T-cell (primary cell): ENCODE measurements around a stretch of chr6.

GRCh38 chr6:140079049-140079865 lies 704.8 kb upstream of the CITED2 start:
- PRO-cap, 7 experiments: no peak in any of the 7 experiments

GRCh38 chr6:141212226-141212837 lies 920.4 kb upstream of the GJE1 start:
- PRO-cap, 7 experiments: no peak in any of the 7 experiments

DNA sequence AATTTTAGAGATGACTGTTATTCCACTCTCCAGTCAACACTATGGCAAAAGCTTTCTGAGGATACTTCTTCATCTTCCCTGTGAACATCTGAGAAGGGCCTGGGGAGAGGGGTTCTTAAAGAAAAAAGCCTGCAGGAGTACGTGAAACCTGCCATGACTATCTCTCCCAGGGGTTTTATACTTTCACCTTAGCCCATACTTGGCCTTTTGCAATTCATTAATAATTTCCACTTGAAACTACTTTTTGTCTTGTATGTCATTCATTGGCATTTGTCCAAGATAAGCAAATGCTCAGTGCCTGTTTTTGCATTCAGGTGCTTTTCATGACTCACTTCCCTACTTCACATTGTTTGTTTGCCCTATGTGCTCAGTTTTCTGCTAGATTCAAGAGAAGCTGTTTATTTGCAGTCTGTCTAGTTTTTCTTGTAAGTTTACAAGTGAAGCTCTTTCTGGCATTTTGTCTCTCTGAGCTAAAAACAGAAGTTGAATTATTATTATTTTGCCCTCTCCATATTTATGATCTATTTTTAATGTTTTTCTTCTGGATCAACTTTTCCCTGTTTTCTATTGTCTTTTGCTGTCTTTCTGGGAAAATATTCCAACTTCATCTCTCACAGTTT lies 580.2 kb upstream of the GJE1 start:
- PRO-cap, 7 experiments: no peak in any of the 7 experiments

DNA sequence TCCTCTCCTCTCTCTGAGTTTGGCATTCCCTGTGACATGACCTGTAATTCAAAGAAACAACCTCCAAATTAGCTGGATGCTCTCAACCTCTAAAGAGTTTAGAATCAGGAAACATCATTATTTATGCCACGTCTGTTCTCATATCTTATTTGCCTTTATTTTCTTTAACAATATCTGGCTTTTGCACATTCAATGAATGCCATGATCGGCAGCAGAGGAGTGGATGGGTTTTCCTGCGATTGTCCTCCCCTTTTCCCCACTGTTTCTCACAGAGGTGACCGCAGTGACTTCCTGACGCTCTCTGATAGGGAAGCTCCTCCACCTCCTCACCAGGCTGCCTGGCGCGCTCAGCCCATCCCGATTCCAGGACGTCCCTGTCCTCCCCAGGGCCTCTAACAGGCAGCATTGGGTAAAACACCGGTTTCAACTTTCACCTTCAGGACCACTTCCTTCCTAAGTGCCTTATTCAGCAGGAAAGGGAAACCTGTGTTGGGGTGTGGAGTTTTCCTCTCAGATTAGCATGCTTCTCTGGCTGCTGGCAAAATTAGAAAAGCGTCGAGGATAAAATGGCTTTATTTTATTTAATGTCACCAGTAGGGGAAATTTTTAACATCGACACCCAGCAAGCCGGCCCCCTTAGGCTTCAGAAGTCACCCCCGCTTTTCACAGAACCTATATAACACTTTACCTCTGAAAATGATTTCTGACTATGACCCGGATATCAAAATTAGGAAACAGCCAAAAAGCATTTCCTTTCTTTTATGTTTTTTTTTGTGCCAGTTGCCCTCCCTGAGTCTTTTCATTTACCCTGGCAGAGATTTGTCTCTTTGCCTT lies 570.5 kb upstream of the GJE1 start:
- PRO-cap, 7 experiments: no peak in any of the 7 experiments

GRCh38 chr6:142015456-142015859 lies 117.3 kb upstream of the GJE1 start:
- PRO-cap, 7 experiments: no peak in any of the 7 experiments

DNA sequence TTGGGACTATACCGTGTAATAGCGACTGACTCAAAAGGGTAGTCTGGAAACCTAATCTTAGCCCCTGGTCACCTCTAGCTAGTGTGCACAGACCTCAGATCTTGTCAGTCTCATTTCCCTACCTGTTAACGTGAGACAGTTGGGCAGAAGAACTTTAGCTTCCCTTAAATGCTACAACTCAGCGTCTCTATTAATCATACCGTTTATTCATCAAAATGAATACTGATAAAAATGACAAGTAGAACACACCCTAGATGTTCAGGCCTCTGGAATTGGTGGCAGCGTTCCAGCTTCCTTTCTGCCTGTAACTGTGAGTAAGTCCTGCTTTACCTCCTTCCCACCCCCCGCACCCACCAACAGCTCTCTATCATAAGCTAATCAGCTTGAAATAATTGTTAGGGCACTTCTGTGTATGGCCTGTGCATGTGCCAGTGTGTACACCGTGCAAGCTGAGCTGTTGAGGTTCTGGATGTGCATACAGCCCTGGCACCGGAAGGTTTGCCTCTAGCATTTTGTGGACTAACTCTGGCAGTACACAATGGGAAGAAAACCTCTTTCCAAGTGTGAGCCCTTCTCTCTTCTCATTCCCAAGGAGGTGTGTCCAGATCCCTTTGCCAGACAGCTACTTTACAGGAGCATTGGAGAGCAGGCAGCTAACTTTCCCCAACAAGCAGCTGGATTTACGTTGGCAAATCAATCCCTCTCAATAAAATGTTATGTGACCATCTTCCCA lies 1.0 kb upstream of the ADGRG6 start:
- PRO-cap, 7 experiments: no peak in any of the 7 experiments

GRCh38 chr6:142303005-142303654 lies 1.3 kb downstream of the ADGRG6 start:
- PRO-cap, 7 experiments: no peak in any of the 7 experiments

GRCh38 chr6:142407714-142408478 lies 106.1 kb downstream of the ADGRG6 start:
- PRO-cap, 7 experiments: no peak in any of the 7 experiments

GRCh38 chr6:142681298-142681497 lies 263.8 kb downstream of the HIVEP2 start:
- PRO-cap, 7 experiments: no peak in any of the 7 experiments

GRCh38 chr6:142751421-142752207 lies 193.4 kb downstream of the HIVEP2 start:
- PRO-cap, 7 experiments: peak in 1 of 7 experiments; most common minus-strand start chr6:142751651 (in 1)

DNA sequence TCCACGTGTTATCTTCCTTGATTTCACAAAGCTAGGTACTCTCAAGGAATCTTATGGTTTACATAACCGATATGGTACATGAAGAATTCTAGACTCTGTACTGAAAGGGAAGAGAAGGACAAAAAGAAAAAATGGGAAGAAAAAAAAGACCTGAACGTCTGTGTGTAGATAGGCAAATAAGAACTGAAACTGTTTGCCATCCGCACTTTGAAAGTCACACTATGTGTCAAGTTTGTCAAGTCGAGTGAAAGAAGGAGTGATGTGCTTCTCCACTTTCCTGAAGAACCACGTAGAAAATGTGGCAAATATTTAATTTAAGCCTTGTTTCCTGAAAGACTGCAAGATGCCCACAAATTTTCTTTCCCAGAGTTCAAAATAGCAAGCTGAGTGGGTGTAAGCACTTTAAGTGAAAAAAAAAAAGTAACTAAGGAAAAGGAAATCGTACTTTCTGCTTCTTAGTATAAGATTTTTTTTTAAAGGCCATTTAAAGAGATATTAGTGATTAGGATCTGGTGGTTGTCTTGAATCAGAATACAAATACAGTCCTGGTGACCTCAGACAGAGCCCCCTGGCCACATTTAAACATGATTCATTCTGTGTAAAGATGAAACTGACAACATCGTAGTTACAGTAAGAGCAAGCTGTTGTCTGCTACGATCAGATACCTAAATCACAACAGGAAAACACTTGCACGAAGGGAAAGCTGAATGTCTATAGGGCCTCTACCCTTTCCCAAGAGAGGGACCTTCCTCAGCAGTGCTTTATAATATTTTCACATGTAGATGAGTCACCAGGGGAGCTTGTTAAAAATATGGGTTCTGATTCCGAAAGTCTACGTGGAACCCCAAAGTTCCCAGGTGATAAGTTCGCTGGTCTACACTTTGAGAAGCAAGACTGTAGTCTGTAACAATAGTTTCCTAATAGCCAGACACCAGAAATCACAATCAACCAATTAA lies 102.4 kb downstream of the HIVEP2 start:
- PRO-cap, 7 experiments: peak in 5 of 7 experiments; most common plus-strand start position 775 of the sequence (in 5); most common minus-strand start position 600 of the sequence (in 3)

- PRO-cap, 7 experiments: no peak in any of the 7 experiments
Measured at GRCh38 chr6:142867397-142867791, 77.6 kb downstream of the HIVEP2 start.

DNA sequence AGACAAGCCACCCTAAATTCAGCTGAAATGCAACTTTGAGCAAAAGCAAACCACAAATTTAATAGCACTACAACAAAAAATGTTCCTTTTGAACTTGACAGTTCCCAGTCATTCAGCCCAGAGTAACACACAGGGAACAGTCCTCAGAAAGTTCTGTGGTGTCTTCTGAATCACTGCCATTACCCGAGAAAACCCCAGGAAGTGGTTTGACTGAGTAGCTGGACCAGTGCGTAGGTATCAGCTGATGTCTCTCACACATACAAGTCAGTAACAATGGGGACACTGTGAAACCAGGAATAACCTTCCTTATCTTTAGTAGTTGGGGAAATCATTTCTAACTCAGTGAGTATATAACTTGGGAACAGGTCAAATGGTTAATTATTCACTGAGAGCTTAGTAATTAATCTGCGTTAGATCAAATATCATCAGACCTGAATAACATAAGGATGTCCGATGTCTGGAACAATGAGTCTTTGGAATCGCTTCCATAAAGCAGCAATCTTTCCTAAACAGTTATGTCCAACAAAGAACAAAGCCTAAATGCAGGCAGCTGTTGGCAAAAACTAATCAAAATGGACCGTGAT lies 73.0 kb downstream of the HIVEP2 start:
- PRO-cap, 7 experiments: peak in 2 of 7 experiments; most common plus-strand start position 267 of the sequence (in 2); most common minus-strand start position 155 of the sequence (in 2)

- PRO-cap, 7 experiments: peak in 7 of 7 experiments; most common plus-strand start chr6:142885638 (in 4); most common minus-strand start chr6:142885530 (in 5)
Measured at GRCh38 chr6:142885044-142885874, 59.7 kb downstream of the HIVEP2 start.

DNA sequence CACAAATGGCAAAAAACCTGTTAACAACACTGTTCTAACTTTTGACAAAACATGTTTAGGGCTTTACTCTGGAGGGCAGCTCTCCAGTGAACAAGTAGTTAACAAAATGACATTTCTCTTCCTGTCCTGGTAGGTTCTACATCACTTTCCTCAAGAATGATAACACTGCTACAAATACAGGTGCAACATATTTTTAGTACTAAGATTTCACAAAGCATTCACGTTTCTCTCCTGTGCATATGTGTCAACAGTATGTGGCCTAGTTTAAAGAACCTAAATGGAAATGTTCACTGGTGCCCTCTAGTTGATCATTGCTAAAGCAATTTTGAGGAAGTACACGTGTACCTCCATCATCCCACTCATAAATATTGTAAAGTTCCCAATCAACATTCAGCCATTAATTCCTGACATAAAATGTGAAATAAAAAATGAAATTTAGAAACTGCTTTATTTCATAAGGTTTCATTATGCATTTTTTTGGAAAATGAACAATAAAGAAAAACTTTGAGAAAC lies 58.2 kb downstream of the HIVEP2 start:
- PRO-cap, 7 experiments: peak in 3 of 7 experiments; most common plus-strand start position 202 of the sequence (in 3); most common minus-strand start position 97 of the sequence (in 1)

GRCh38 chr6:142907223-142907863 lies 37.6 kb downstream of the HIVEP2 start:
- PRO-cap, 7 experiments: peak in 7 of 7 experiments; most common plus-strand start chr6:142907349 (in 2); most common minus-strand start chr6:142907699 (in 7)

DNA sequence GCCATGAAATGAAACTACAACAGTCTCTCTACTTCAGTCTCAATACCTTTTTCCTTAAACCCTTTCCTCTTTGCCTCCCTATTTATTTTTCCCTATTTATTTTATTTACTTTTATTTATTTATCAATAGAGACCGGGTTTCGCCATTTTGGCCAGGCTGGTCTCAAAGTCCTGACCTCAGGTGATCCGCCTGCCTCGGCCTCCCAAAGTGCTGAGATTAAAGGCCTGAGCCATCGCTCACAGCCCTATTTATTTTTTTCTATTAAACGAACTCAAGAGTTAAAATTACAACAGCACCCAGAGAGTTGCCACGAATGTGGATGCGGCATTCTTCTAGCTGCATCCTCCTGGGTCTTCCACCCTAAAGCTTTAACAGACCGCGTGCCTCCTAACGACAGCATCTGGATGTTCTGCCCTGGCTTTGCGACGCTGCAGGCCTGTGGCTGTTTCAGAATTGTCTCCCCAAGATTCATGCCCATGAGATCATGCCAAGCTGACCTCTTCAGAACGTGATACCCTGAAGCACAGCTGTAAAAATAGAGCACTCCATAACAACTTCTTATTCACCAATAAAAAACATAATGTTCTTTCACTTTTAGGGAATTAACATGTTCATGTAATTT lies 26.8 kb downstream of the HIVEP2 start:
- PRO-cap, 7 experiments: no peak in any of the 7 experiments

- PRO-cap, 7 experiments: no peak in any of the 7 experiments
Measured at GRCh38 chr6:142925544-142926135, 19.3 kb downstream of the HIVEP2 start.

DNA sequence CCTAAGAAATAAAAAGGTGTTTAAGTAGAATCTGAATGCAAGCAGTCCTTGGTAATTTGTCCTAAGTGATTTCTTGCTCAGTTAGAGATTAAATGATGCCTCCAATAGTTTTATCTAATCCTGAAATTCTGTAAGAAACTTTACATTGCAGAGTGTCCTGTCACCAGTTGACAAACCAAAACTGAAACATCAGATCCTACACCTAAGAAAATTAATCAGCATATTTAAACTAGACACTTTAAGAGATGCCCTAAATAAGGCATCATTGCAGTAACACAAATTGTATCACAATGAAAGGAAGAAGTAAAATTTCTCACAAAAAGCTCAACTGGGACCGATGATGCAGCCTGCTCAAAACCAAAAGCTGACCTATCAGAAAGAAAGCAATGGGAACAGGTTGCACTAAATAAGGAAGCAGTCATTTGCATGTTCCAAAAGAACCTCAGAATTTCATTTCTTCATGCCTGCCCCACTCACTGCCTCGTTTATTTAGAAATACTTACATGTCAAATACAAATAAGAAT lies 12.2 kb downstream of the HIVEP2 start:
- PRO-cap, 7 experiments: no peak in any of the 7 experiments

DNA sequence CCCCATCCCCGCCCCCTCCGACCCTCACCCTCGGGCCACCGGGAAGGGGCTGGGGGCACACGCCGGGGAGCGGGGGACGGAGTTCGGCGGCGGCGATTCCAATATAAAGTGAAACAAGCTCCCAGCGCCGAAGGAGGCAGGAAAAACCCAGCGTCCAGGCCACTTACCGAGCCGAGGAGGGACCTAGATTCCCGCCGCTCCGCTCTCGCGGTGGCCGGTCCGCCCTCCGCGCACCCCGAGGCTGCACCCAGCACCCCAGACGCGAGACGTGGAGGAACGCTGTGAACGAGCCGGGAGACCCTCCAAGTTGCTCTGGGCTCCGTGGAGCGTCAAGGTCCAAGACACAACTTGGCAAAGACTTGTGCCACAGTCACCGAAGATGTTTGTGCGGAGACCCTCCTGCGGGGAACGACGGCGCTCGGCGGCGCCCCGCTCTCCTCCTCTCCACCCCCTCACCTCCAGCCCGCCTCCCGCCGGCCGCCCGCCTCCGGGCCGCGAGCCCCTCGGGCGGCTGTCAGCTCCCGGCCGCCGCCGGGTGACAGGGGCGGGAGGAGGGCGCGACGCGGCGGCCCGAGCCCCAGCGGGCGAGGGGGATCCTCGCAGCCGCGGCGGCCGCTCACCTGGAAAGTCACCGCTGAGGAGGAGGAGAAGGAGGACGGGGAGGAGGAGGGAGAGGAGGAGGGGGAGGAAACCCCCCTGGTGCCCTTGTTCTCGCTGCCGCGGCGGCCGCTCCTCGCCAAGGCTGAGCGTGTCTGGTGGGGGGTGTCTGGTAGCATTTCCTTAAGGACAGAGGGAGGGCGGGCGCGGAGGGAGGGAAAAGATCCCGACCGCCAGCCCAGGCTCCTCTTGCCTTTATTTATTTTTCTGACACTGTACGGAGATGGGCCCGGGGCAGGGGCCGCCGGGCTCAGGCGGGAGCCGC lies 609 bp upstream of the HIVEP2 start:
- PRO-cap, 7 experiments: peak in 7 of 7 experiments; most common plus-strand start position 708 of the sequence (in 6); most common minus-strand start position 599 of the sequence (in 6)